RPMI7951 (cell line): ENCODE data around the genes SLCO1A2 and GOLT1B.

GRCh38 chr12:20369417-20370635, 1.5 kb downstream of the PDE3A start:
- RAMPAGE, long total RNA = no peak

GRCh38 chr12:20371088-20371638, 2.8 kb downstream of the PDE3A start:
- RAMPAGE, long total RNA = no peak

GRCh38 chr12:20624494-20625033, 70.6 kb upstream of the SLCO1C1 start:
- RAMPAGE, long total RNA = no peak

DNA sequence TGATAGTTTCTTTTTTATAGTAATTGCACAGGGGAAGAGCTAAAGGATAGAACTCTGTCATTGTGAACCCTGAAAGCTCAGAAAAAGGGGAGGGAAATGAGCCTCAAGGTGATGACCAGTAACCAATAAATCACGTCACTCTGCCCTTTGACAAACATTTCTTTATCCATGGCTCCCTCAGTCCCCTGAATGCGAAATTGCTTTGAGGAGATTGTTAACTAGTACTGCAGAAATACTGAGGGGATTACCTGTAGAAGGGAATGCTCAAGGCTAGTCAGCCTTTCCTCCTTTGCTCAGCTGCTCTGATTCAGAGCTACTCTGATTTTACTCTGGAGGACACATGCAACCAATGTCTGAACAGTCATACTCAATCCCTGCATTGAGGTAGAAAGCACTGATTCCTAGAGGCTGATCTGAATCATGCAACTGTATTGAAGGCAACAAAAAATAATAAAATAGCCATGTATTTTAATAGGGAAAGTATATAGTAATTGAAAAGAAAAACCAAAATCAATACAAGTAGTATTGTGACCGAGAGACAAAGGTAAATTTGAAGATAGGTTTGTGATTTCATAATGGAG, 24.7 kb downstream of the SLCO1B1 start:
- RAMPAGE, long total RNA = no peak

GRCh38 chr12:21334652-21335089, at the start of gene SLCO1A2:
Gene SLCO1A2, minus strand, starts transcription at chr12:21334917.
- RAMPAGE, long total RNA = no peak

GRCh38 chr12:21501731-21502437, at the start of gene GOLT1B:
Gene GOLT1B, plus strand, starts transcription at chr12:21501789.
- RAMPAGE, long total RNA = no peak

GRCh38 chr12:21517410-21518170, 8.5 kb upstream of the SPX start:
- RAMPAGE, long total RNA = no peak

DNA sequence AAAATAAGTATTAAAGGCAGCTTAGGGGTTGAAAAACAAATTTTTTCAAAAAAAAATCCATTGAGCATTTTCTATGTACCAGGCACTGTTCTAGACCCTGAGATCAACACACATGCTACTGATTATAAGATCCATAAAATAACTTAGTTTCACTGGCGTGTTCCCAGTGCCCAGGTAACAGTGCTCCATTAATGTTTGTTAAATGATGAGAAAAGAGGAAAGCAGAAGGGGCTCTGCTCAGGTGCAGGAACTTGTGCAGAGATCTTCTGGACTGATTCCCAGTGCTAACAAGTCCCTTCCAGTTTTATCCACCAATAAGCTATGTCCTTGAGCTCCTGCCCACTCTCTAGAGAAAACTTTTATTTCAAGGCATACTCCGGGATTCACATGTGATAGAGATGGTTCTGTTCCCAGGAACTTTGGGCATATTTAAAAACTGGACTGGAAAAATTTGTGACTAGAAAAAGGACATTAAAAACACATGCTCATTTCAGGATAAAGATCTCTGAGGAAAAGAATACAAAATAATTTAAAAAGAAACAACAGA, 1.9 kb downstream of the GYS2 start:
- RAMPAGE, long total RNA = no peak

DNA sequence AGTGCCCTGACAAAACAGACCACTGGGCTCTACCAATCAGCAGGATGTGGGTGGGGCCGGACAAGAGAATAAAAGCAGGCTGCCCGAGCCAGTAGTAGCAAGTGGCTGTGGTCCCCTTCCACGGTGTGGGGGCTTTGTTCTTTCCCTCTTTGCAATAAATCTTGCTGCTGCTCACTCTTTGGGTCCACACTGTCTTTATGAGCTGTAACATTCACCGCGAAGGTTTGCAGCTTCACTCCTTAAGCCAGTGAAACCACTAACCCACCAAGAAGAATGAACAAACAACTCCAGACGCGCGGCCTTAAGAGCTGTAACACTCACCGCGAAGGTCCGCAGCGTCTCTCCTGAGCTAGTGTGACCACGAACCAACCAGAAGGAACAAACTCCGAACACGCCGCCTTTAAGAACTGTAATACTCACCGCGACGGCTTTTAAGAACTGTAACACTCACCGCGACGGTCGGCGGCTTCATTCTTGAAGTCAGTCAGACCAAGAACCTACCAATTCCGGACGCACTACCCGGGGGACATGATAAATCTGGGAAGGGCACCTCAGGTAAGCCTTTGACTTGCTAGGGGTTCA, 4.7 kb upstream of the LDHB start:
- RAMPAGE, long total RNA = no peak

DNA sequence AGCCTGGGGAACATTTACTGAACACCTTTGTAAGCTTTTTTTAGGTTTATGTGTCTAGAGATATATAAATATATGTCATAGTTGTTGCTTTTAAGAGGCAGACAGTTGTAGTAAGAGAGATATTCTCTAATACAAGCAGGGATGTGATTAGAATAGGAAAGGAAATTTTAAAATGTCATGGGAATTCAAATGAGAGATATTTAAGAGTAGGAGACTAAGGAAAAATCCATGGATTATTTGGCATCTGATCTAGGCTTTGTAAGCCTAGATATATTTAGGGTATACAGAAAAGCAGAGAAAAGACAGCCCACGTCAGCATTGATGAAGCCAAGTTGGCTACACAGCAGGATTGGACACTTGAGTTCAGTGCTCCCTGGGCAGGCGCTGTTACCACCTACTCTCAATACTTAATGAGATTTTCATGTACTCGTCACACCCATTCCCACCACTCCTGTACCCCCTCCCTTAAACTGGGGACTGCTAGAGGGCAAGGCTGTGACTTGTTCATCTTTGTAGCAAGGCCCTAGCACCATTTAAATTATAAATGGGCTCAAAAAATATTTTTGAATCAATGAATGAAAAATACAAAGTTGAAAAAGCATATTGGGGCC, 1.7 kb upstream of the KCNJ8 start:
- RAMPAGE, long total RNA = no peak

- RAMPAGE, long total RNA = no peak
Measured at GRCh38 chr12:21780773-21781282, 6.3 kb upstream of the KCNJ8 start.

- RAMPAGE, long total RNA = no peak
Measured at GRCh38 chr12:22150187-22150684, 104.2 kb downstream of the CMAS start.

GRCh38 chr12:22409135-22409444, 74.6 kb upstream of the ST8SIA1 start:
- RAMPAGE, long total RNA = no peak

- RAMPAGE, long total RNA = no peak
Measured at GRCh38 chr12:22513023-22513649, 31.2 kb downstream of the C2CD5 start.

DNA sequence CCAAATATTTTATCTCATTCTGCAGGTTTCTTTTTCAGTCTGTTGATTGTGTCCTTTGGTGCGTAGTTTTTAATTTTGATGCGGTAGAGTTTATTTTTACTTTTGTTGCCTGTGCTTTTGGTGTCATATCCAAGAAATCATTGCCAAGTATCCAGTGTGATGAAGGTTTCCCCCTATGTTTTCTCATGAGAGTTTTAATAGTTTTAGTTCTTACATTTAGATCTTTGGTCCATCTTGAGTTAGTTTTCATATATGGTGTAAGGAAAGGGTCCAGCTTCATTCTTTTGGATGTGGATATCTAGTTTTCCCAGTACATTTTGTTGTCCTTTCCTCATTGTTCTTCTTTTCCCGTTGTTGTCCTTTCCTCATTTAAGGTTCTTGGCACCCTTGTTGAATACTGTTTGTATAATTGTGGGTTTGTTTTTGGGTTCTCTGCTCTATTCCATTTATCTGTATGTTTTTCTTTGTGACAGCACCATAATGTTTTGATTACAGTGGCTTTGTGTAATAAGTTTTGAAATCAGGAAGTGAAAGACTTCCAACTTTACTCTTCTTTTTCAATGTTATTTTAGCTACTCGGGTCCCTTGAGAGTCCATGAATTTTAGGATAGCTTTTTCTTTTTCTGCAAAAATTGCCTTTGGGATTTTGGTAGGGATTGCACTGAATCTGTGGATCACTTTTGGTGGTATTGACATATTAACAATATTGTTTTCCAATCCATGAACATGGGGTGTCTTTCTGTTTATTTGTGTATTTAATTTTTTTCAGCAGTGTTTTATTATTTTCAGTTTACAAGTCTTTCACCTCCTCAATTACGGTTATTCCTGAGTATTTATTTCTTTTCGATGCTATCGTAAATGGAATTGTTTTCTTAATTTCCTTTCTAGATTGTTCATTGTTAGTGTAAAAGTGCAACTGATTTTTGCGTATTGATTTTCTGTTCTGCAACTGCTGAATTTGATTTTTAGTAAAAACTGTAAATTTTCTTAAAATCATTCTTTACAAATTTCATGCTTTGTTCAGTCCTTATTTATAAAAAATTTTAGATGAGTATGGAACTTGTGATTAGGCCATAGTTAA, 28.1 kb downstream of the ETNK1 start:
- RAMPAGE, long total RNA = no peak

DNA sequence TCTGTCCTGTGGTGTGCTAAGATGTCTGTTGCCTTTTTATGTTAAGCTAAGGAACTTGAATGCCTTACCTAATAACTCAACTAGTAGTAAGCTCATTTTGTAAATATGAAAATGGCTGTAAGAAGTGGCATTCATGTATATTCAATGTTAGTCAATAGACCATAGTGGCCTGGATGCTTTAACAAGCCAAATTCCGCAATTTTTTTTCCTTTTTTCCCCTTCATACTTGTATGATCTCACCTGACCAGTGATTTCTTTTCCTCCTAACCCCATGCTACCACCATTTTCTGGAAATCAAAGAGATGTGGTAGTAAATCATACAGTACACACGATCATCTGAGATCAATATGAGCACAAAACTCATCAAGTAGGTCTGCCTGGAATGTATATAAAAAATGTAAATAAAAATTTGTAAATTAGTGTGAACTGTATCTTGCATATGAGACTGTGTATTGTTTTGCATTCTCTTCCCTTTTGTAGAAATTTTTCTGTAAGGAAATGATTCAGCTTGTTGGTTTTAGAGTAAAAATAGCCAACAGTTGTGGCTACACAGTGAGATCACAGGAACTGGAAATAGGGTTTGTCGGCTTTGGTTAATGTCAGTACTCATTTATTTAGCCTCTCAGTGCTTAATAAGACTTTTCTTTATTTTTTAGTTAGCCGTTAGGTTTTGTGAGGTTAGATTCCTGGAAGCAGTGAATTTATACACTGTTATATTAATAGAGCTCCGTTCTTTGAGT, 62.5 kb downstream of the ETNK1 start:
- RAMPAGE, long total RNA = no peak

DNA sequence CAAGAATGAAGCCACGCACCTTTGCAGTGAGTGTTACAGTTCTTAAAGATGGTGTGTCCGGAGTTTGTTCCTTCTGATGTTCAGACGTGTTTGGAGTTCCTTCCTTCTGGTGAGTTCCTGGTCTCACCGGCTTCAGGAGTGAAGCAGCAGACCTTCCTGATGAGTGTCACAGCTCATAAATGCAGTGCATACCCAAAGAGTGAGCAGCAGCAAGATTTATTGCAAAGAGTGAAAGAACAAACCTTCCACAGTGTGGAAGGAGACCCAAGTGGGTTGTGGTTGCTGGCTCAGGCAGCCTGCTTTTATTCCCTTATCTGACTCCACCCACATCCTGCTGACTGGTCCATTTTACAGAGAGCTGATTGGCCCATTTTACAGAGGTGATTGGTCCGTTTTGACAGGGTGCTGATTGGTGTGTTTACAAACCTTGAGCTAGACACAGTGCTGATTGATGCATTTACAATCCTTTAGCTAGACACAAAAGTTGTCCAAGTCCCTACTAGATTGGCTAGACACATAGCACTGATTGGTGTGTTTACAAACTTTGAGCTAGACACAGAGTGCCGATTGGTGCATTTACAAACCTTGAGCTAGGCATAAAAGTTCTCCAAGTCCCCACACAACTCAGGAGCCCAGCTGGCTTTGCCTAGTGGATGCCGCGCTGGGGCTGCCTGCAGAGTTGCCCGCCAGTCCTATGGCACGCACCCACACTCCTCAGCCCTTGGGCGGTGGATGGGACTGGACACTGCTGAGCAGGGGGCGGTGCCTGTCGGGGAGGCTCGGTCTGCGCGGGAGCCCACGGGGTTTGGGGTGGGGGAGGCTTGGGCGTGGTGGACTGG, 67.6 kb downstream of the ETNK1 start:
- RAMPAGE, long total RNA = no peak

DNA sequence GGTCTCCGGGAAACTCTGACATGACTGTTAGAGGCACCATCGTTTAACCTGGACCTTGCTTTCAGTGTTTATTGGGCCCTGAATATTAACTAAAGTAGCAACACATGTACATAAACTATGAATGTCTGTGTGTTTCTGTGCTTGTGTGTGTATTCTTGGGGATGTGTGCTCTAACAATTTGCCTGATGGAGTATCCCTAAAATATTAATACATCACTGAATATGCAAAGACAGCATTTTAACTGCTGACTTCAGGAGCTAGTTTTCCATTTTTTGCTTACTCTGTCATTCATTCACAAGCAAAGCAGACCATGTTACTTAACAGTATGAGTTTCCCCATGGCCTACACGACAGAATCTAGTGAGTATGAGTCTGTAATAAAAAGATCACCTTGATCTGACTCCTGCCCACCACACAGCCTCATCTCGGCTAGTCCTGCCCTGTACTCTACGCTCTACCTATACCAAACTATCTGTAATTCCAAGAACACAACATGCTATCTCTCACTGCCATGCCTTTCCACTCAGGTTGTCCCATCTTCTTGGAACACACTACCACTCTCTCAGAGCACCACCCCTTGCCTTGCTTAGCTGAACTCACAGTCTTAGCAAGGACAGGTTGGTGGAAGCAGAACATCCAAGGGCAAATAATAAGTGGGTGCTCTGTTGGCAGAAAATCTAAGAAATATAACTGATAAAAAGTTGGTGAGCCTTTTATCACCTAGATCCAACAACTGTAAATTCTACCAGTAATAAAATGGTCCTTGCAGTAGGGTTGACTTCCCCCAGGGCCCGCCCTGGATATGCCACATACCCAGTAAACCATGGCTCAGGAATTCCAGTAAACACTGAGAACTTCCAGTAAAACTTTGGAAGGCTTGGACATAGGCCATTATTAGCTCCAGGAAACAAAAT, 402.6 kb downstream of the BCAT1 start:
- RAMPAGE, long total RNA = no peak

- RAMPAGE, long total RNA = no peak
Measured at GRCh38 chr12:24936507-24937162, 12.3 kb downstream of the BCAT1 start.

DNA sequence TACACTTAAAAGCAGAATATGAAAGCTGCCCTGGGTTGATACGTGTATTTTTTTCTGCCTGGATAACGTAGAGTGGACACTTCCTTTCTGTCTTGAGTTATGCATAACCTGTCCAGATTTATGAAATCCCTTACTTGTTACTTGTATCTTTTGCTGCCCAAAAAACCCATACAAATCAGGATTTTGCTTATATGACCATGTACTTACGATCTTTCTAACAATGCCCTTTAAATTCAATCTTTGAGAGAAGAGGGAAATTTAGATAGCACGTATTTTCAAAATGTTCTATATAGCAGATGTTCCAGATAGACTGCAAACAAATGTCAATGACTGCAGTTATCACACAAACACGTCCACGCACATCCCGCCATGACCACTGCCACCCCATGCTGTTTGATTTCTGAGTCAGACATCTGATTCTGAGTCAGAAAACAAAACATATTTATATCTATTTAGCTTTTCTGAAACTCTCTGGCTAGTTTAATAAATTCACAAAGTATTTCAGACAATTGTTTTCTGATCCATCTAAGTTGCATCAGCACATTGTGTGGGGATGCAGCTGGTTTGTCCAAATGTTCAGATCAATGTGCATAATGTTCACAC, 2.2 kb downstream of the IRAG2 start:
- RAMPAGE, long total RNA = no peak